Foreskin fibroblast (primary cell): ENCODE results near the genes MRC2 and MAP3K3.

DNA sequence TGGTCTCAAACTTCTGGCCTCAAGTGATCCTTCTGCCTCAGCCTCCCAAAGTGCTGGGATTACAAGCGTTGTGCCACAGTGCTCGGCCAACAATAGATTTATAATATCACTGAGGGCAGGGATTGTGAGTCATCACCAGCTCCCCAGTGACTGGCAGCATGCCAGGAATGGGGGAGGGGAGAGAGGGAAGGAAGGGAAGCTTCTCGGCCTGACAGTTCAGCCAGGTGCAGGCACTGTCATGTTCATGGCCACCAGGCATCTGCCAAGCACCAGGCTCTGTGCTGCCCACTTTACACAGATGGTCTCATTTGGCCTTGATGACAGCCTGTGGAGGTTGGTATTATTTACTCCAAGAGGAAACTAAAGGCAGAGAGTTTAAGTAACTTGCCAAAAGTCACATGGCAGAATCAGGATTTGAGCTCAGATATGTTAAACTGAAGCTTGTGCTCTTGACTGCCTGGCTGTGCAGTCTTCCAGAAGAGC lies 7.8 kb upstream of the TLK2 start:
- RRBS, result no CpG with 5 or more reads among the region's 3 CpGs

DNA sequence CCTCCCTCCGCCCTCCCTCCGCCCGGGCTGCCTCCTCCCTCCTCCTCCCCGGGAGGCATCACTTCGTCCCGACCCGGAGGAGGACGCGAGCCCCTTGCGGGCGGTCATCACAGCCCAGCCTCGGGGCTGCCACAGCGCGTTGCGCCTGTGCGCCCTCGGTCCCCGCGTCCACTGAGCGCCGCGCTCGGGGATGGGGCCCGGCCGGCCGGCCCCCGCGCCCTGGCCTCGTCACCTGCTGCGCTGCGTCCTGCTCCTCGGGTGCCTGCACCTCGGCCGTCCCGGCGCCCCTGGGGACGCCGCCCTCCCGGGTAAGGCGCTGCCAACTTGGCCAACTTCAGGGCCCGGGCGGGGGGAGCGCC lies at the start of gene MRC2:
TSS of gene MRC2 (plus strand) at position 58 of the 359 bp plus-strand sequence.
- RRBS, result under 1% methylated on average over 11 of the region's 43 CpGs

DNA sequence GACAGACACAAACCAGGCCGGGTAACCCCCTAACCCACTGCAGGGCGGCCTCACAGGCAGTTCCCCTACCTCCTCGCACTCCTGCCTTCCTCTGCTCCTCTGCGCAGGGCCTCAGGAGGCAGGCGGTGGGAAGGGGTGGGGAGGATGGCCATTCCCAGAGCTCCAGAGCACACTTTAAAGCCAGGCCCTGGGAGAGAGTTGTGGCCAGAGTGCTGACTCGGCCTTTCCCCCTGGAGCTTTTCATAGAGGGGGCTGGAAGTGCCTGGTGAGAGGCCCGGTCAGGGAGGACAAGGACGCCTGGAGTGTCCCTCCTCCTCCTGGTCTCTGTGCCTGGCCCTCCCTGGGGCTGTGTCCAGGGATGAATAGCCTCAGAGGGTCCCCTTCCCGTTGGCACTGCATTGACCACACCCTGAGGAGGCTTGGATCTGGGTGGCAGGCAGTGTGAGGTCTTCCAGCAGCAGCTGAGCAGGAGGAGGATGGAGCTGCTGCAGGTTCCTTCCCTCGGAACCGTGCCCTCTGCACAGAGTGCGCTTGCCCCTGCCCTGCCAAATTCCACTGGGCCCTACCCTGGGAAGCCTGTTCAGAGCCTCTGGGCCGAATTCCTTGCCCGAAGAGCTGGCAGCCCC lies 1.8 kb downstream of the MRC2 start:
- RRBS, result 8% methylated on average over 1 of the region's 14 CpGs

GRCh38 chr17:62680520-62681305 lies 53.2 kb downstream of the MRC2 start:
- RRBS, result 74% methylated on average over 7 of the region's 42 CpGs

DNA sequence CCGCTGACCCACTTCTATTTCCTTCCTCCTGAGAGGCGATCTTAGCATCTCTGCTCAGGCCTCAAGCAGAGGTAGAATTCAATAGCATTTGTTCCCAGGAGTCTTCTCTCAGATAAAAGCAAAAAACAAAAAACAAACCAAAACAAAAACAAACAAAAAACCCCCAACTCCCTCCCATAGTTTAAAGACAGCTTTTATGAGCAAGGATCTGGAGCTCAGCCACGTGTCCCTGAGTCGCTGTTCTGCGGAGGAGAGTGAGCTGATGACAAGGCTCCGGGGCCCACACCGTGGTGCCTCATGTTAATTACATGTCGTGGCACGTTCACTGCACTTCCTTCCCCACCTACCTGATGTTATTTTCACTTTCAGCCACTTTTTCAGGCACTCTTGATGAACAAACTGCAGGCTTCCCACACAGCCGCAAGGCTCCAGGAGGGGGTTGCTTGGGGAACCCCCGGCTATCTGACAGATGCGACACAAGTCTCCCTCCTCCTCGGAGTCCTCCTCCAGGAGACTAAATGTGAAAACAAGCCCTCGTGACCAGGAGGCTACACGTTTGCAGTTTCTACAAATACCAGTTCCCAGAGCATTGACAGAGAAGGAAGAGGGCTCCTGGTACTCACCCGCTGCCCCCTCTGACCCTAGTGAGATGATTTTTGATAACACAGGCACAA lies 83.4 kb downstream of the MARCHF10 start:
- RRBS, result no CpG with 5 or more reads among the region's 16 CpGs

DNA sequence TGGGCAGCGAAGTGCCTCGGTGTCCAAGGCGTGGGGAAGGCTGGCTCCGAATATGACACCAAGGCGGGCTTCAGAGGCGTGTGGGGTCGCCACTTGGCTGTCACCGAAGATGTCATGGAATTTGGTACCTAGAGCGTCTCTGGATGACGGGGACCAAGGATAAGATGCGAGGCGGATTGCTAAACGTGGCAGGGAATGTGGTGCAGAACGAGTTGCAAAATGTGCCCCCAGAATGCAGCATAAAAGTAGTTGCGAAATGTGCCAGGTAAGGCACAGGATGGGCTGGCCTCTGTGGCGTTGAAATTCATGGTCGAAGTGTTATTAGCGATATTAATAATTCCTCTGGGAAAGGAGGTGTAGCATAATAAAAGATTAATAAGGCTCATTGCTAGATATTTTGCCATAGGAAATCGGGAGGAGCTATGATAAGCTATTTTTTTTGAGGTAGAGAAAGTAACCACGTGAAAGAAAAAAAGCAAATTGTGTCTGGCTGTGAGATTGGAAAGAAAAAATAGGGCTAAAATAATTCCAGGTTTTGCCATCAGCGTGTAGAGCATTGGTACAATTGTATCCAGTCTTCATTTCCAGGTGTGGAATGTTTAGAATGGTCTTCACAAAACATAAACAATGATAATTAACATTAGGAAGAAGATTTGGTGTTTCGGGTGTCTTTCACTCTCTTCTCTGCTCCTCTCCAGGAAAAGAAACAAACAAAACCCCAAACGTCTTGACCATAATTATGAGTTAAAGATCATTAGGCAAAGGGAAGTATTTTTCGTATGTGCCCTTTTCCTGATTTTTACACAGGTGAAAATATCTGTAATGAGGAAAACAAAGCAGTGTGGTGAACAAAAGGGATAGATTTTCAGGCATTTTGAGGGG lies 1.1 kb downstream of the TANC2 start:
- RRBS, result no CpG with 5 or more reads among the region's 24 CpGs

- RRBS, result no CpG with 5 or more reads among the region's 8 CpGs
Measured at GRCh38 chr17:63162064-63163272, 196.4 kb downstream of the TANC2 start.

DNA sequence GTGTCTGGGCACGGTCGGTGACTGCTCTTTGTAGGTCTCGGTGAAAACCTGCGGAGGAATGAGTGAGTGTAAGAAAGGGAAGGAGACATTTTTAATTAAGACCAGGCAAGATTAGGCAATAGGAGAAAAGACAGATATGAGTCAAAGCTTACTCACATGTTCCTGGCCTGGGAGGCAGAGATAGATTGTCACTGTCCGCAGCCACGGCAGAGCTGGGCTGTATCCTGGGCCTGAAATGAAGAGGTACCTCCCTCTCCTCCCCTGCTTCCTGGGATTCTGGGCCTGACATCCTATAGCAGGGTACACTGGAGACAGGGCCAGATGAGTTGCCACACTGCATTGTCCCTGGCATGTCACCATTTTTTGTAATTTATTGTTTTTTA lies 14.7 kb upstream of the CYB561 start:
- RRBS, result no CpG with 5 or more reads among the region's 6 CpGs

DNA sequence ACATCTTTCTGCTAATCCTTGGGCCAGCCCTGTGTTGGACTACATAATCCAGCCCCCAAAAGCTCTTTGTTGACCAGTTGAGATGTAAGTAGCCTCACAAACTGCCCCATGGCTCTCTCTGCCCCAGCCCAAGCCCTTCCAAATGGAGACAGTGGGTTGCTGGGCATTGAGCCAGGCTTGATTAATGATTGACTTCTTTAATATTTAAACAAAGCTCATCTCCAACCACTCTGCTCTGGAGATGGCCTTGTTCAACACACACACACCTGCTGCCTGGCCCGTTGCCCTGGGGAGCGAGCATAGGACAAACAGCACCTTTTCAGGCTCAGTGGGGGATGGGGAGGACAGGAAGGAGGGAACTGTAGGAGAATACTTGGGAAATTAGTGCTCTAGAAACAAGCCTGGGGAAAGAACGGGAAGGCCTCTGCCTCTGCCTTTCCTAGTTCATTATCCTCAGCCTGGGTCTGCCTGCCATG lies 2.7 kb upstream of the KCNH6 start:
- RRBS, result no CpG with 5 or more reads among the region's 3 CpGs

DNA sequence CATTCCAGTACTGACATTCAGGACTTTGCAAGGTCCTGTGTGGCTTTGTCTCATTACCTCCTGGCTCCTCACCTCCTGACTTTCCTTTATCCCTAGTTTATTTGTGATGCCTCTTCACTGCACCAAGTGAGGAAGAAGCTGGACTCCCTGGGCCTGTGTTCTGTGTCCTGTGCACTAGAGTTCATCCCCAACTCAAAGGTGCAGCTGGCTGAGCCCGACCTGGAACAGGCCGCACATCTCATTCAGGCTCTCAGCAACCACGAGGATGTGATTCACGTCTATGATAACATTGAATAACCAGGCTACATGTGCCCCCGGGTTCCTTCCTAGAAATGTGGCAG lies 7.0 kb downstream of the TACO1 start:
- RRBS, result 90% methylated on average over 1 of the region's 5 CpGs

DNA sequence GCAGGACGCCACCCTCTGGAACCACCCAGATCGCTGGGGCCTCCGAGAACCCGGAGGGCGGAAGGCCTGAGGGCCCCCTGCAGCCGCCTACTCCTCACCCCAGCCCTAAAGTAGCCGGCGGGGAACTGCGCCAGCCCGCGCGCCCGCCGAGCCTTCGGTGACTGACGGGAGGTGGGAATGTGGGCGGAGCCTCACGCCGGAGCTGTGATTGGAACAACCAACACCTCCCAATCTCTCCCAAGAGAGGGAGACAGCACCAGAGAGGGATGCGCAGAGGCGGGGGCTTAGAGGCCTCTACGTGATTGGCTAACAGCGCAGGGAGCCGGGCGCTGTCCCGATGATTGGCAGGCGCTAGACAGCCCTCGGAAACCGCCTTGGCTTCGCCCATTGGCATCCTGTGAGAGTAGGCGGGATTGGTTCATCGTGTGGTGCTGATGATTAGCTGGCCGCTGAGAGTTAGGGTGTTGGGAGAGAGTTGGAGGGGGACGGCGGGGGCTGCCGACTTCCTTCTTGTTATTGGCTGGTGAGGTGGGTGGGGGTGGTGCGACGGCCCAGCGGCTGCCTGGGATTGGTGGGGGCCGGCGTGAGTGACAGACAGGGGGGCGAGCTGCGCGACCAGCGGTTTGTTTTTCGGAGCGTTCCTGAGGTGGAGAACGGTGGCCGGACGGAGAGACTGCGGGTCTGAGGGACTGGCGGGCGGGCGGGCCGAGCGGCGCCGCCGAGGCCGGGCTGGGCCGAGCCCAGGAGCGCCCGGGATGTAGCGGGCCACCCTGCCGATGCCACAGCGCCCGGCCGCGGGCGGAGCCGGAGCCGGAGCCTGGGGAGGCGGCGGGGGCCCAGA lies at the start of gene MAP3K3:
TSS of gene MAP3K3 (plus strand) at position 626 of the 841 bp plus-strand sequence.
- RRBS, result 2% methylated on average over 45 of the region's 74 CpGs

DNA sequence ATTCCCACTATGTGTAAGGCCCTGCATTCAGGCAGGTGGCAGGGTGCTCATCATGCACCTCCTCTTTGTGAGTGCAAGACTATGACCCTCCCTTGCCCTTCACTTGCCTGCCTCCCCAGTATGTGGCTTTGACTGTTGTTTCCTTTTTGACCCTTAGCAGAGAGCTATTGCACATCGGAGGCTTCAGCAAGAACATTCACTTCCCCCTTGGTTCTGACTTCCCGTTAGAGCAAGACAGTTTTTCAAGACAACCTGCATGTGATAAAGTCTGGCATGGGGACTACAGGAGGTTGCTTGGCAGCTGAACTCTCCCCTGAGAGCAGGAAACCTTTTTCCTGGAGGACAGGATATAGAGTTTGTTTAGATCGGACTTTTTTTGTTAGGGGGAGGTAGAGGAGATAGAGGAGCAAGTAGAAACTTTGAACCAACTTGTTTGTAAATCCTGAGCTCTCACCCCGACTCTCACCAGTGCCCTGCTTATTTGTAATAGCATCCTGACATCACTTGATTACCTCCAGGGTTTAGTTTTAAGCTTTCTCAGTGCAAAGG lies 34.3 kb downstream of the LIMD2 start:
- RRBS, result no CpG with 5 or more reads among the region's 4 CpGs

- RRBS, result no CpG with 5 or more reads among the region's 20 CpGs
Measured at GRCh38 chr17:63701818-63702679, 2.1 kb upstream of the LIMD2 start.

DNA sequence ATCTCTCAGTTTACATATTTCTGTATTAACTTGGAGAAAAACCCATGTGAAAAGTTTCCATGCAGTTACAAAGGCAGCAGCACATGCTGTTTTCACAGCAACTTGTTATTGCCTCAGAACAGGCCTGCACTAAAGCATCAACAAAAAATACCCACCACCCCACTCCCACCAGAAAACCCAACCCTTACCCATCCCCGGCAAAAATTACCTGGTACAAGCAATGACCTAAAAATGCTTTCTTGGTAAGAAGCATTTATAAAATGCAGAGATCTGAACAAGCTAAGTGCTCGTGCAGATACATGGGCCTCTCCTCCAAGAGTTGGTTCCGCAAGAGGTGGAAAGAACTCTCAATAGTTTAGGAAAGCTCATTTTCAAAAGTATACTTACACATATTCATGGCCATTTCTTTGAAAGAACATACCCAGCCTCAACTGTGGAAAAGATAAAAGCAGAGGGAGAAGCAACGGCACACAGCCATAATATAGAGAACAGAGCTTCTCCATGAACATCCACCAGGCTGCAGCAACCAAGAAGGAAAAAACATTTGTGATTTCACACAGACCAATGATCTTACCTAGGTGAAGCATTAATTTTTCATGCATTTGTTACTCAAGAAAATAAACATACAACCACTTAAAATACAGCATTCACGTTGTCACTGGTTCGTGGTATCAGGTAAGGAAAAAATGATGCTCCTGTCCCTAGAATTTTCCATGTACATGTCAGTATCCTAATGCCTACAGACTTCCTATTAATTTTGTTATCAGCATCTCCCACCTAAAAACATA lies 4.1 kb upstream of the STRADA start:
- RRBS, result no CpG with 5 or more reads among the region's 6 CpGs

DNA sequence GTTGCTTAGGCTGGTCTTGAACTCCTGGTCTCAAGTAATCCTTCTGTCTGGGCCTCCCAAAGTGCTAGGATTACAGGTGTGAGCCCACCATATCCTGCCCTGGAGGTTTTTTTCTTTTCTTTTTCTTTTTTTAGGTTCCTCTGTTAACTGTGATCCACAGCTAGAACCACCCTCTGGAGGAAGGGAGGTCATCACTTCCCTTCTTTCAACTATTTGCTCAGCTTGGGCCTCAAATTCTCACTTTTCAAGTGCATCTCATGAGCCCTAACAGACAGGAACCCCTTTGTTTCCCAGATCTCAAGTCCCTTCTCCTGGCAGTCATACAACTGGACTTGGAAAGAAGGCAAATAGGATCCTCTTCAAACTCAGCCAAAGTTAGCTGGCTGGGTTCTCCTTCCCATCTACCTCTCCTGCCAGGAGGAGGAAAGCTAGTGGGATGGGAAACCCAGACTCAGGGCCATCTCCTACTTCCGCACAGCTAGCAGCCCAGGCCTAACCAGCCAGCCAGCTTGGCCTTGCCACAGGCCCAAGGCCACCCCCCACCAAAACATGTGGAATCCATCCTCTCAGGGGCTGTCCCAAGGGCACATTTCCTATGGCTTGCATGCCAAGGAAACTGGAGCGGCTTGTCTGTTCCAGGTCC lies 2.0 kb downstream of the SMARCD2 start:
- RRBS, result no CpG with 5 or more reads among the region's 2 CpGs

DNA sequence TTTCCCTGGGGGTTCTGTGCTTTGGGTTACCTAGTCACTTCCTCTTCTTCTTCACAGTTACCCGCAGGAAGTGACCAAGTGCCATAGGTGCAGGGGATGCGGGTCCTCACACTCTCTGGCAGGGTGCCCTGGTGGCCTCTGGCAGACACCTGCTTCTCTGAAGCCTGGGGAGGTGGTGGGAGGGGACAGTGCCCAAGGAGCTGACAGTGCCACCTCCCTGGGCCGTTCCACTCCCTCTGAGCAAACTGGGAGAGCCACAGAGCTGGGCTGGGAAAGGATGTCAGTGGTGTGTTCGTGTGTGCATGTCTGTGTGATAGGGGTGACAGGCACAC lies 18.2 kb downstream of the SCN4A start:
- RRBS, result no CpG with 5 or more reads among the region's 4 CpGs

GRCh38 chr17:63976831-63977196 lies 4.1 kb upstream of the SCN4A start:
- RRBS, result no CpG with 5 or more reads among the region's 4 CpGs

GRCh38 chr17:63983242-63983815 lies 10.6 kb upstream of the SCN4A start:
- RRBS, result 11% methylated on average over 2 of the region's 8 CpGs

DNA sequence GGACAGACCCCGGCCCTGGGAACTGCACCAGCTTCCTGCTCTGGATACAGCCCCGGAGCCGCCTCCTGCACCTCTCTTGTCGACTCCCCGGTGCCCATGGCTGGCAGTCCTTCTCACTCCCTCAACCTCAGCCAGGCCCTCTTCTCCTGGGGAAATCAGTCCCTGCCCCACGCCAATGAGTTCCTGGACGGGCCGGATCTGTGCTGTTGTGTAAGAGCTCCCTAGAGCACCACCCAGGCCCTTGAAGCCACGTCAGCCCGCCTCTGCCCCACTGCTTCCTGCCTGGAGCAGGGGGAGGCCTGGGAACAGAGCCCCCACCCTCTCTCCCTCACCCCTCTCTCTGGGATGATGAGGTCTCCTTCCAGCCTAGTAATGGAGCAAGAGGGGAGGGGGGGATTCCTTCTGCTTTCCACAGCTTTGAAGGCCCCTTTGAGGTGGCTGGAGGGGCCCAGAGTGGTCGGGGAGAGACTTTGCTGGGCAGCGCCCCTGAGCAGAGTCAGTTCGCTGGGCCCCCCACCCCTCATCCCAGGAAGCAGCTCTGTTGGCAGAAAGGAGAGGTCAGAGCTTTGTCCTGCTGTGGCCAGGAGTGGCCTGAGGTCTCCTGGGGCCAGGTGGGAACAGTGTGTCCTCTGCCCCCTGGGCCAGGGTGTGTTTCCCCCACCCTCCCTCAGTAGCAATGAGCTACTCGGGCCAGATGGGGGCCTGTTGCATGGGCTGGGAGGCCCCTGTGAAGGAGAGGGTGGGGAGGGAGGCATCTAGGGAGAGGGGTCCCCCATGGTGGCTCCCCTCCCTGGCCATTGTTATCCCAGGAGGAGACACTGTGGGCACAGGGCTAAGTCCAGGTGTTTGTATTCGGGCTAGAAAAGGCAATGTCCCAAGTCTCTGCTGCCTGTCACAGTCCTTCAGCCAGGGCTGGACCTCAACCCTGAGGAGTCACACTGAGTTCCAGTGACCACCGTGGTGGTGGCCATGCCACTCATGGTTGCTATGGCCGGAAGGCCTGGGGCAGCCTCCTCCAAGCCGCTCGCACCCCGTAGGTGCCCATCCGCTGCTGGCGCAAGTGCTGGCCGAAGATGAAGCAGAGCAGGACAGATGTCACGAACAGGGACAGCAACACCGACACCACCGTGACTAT lies 4.0 kb downstream of the PRR29 start:
- RRBS, result 50% methylated on average over 4 of the region's 26 CpGs